ENCODE measurements around a stretch of chr6.

GRCh38 chr6:57252873-57253470, 30.9 kb upstream of the RAB23 start:
- PRO-cap, 4 experiments: peak in 2 of 4 experiments; most common plus-strand start chr6:57253130 (in 2); most common minus-strand start chr6:57253040 (in 1)
- RAMPAGE, long total RNA, 2 experiments: no peak in any of the 2 experiments
- RRBS: no CpG with 5 or more reads among the region's 1 CpG

- PRO-cap, 4 experiments: peak in 4 of 4 experiments; most common plus-strand start chr6:57263585 (in 1); most common minus-strand start chr6:57263464 (in 2)
- RAMPAGE, long total RNA, 2 experiments: no peak in any of the 2 experiments
- RRBS: no CpG with 5 or more reads among the region's 3 CpGs
Observed at GRCh38 chr6:57263230-57263924, 41.3 kb upstream of the RAB23 start.

DNA sequence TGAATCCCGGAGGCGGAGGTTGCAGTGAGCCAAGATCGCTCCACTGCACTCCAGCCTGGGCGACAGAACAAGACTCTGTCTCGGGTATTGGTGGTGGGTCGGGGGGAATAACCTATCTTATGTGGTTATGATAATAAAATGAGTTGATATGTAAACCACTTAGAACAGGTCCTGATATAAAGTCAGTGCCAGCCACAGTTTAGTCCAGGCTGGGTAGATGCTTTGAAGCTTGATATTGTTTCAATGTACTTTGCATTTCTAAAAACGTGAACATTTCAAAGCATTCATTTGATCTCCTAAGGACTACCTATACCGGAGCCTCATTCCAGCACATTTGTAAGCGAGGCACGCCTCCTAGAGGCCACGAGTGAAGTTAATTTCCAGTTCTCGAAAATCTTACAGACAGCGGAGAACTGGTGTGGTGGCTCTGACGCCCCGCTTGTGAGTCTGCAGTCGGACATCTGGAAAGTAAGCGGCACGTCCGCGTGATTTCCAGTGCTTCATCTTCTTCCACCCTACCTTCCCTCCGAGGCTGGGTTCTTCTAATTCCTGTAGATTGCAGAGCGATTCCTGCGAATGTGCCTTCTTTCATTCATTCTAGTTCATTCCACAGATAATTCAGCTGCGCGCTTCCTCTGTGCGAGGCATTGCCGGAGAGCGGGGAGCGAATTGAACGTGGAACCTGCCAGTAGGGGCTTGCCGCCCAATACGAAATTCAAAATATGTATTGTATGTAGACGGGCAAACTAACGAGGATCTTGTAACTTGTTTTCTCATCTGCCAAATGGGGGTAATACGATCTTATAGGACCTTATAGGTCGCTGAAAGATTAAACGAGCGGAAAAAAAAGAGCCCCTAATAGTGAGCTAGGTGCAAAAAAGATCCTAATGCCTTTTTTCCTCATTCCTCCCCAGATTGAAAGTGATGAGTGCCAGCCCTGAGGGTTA, 827 bp upstream of the PRIM2 start:
- PRO-cap, 4 experiments: peak in 4 of 4 experiments; most common plus-strand start position 452 of the sequence (in 2); most common minus-strand start position 441 of the sequence (in 1)
- RAMPAGE, long total RNA, 2 experiments: no peak in any of the 2 experiments
- RRBS: no CpG with 5 or more reads among the region's 38 CpGs

DNA sequence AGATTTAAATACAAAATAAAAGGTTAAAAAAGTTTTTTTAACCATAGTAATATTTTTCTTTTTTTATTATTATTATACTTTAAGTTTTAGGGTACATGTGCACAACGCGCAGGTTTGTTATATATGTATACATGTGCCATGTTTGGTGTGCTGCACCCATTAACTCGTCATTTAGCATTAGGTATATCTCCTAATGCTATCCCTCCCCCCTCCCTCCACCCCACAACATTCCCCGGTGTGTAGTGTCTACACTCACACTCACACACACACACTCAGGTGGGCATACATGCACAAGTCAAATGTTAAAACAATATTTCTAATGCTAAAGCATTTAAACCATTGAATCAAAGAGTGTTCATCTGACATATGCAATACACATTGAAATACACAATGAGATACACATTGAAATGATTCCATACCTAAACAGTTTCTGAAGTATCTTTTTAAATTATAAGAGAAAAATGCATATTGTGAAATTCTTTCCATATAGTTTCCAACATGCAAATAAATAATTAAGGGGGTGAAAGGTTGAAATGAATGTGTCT, 164.3 kb upstream of the KHDRBS2 start:
- PRO-cap, 4 experiments: no peak in any of the 4 experiments
- RAMPAGE, long total RNA, 2 experiments: no peak in any of the 2 experiments
- RRBS: no CpG with 5 or more reads among the region's 4 CpGs

- PRO-cap, 4 experiments: peak in 1 of 4 experiments; most common minus-strand start chr6:62766611 (in 1)
- RAMPAGE, long total RNA, 2 experiments: no peak in any of the 2 experiments
- RRBS: no CpG with 5 or more reads among the region's 5 CpGs
Observed at GRCh38 chr6:62766328-62766728, 480.3 kb upstream of the KHDRBS2 start.

DNA sequence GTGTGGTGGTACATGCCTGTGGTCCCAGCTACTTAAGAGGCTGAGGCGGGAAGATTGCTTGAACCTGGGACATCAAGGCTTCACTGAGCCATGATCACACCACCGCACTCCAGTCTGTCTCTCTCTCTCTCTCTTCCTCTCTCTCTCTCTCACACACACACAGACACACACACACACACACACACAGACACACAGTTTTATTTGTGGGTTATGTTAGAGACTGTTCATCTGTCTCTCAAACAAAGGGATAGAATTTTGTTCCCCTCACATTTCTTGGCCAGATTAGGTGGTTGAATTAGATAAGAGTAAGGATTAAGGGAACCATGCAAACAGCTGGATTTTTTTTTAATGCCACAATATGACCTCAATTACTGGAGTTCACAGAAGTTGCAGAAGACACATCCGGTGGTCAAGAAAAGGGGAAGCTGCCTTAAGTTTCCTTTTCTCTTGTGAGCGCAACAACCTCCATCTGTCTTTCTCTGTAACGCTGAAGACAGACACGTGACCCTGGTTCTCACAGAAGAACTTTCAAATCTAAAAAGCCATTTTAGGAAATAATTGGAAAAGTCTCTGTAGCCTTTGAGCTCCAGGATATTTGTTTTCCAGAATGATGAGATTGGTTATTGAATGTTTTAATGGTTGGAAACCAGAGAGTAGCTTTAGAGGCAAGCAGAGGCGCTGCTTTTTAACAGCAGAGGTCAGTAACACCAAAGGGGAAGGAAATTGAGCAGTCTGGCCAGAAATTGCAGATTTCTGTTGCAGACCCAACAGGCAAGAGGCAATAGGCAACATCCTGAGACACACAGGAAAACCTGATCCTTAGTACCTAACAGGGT, 33.0 kb upstream of the LGSN start:
- PRO-cap, 4 experiments: no peak in any of the 4 experiments
- RAMPAGE, long total RNA, 2 experiments: no peak in any of the 2 experiments
- RRBS: no CpG with 5 or more reads among the region's 7 CpGs

- PRO-cap, 4 experiments: no peak in any of the 4 experiments
- RAMPAGE, long total RNA, 2 experiments: no peak in any of the 2 experiments
- RRBS: no CpG with 5 or more reads among the region's 2 CpGs
Observed at GRCh38 chr6:63478274-63478473, 94.1 kb upstream of the PTP4A1 start.

GRCh38 chr6:63509687-63510106, 62.6 kb upstream of the PTP4A1 start:
- PRO-cap, 4 experiments: peak in 1 of 4 experiments; most common minus-strand start chr6:63509777 (in 1)
- RAMPAGE, long total RNA, 2 experiments: no peak in any of the 2 experiments
- RRBS: no CpG with 5 or more reads among the region's 4 CpGs

- PRO-cap, 4 experiments: no peak in any of the 4 experiments
- RAMPAGE, long total RNA, 2 experiments: no peak in any of the 2 experiments
- RRBS: no CpG with 5 or more reads among the region's 1 CpG
Observed at GRCh38 chr6:63522350-63522583, 50.0 kb upstream of the PTP4A1 start.

DNA sequence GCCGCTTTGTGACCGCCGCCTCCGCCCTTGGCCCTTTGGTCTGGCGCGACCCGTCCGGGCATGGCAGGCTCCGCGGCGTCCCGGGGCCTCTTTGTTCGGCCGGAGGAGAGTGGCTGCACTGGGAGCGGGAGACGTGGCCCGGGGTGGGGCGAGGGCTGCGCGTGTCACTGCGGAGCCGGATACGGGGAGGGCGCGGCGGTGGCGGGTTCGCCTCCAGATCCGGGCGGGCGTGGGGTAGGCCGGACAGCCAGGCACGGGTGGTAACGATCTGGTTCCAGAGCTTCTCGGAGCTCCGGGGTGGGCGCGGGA, 746 bp downstream of the PTP4A1 start:
- PRO-cap, 4 experiments: peak in 4 of 4 experiments; most common plus-strand start position 216 of the sequence (in 4); most common minus-strand start position 93 of the sequence (in 4)
- RAMPAGE, long total RNA, 2 experiments: no peak in any of the 2 experiments
- RRBS: 2% methylated on average over 31 of the region's 38 CpGs

- PRO-cap, 4 experiments: no peak in any of the 4 experiments
- RAMPAGE, long total RNA, 2 experiments: no peak in any of the 2 experiments
- RRBS: no CpG with 5 or more reads among the region's 4 CpGs
Observed at GRCh38 chr6:63578267-63579661, 6.5 kb downstream of the PTP4A1 start.

DNA sequence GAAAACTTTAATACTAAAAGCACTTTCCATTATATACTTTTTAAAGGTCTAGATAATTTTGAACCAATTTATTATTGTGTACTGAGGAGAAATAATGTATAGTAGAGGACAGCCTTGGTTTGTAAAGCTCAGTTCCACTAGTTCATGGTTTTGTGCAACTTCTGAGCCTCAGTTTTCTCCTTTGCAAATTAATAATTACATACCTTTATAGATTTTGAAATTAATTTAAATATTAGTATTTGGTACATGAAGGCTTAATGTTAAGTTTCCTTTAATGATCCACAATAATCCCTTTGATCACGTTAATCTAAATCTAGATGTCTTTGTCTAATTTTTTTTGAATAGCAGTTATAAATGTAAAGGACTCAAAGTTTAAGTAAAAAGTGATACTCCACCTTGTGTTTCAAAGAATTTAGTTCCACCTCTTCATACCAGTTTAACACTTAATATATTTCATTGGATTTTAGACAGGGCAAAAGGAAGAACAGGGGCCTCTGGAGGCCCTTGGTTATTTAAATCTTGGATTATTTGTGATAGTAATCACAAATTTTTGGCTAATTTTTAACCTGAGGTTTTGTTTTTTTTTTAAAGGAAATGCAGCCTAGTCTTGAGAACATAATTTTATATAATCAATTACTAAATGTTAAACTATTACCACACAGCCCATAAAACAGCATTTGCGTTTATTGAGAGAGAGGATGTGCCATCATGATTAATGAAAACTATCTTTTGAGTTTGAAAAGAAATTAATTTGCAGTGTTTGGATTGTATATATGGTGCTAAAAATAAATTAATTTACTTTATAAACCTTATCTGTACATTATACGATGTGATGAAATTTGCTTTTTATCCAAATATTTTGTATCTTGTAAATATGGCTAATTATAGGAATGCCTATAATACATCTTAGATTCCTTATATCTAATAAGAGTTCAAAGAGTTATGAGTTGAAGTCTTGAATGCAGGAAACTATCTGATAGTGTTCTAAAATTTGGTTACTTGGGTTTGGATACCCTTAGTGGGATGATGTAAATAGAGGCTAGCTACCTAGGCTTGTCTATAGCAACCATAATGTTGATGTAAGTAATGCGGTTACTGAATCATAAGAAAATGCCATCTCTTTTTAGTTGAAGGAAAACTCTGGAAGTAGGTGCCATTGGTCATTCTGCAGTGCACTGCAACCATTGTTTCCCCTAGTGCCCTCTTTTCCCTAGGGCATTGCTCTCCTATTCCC, 9.8 kb downstream of the PTP4A1 start:
- PRO-cap, 4 experiments: no peak in any of the 4 experiments
- RAMPAGE, long total RNA, 2 experiments: no peak in any of the 2 experiments
- RRBS: no CpG with 5 or more reads among the region's 4 CpGs

- PRO-cap, 4 experiments: no peak in any of the 4 experiments
- RAMPAGE, long total RNA, 2 experiments: no peak in any of the 2 experiments
- RRBS: no CpG with 5 or more reads among the region's 1 CpG
Observed at GRCh38 chr6:63677301-63677850, 41.8 kb downstream of the PHF3 start.

GRCh38 chr6:63732521-63733257, 97.1 kb downstream of the PHF3 start:
- PRO-cap, 4 experiments: no peak in any of the 4 experiments
- RAMPAGE, long total RNA, 2 experiments: no peak in any of the 2 experiments
- RRBS: no CpG with 5 or more reads among the region's 5 CpGs

DNA sequence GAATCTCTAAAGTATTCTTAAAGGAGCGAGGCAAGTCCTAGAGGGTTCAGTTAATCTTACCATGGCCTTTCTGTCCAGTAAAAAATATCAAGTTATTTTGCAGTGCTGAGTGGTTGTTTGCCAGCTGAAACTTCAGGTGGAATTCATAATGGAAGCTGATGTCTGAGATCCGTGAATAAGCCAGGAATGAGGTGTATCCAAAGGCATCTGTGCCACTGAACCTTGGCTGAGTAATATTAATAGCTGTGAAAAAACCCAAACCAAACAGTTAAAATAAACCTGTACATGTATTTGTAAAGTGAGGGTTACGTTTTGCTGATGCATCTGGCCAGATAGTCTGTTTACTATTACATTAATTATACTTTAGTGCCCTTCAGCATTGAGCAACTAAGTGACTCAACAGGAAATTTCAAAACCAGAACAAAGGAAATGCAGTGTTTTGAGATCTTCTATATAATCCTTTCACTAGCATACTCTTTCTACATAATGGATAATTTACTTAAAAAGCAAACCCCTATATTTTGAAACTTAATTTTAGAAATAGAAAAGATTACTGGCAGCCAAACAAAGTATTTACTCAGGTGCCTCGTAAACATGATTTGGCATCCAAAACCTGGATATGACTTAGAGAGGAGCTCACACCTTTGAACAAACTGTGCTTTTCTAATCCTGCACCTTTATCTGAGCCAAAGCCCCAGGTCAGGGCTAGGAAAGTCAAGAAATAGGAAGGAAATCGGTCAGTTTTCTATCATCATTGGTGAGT, 170.7 kb downstream of the PHF3 start:
- PRO-cap, 4 experiments: no peak in any of the 4 experiments
- RAMPAGE, long total RNA, 2 experiments: no peak in any of the 2 experiments
- RRBS: no CpG with 5 or more reads among the region's 5 CpGs

DNA sequence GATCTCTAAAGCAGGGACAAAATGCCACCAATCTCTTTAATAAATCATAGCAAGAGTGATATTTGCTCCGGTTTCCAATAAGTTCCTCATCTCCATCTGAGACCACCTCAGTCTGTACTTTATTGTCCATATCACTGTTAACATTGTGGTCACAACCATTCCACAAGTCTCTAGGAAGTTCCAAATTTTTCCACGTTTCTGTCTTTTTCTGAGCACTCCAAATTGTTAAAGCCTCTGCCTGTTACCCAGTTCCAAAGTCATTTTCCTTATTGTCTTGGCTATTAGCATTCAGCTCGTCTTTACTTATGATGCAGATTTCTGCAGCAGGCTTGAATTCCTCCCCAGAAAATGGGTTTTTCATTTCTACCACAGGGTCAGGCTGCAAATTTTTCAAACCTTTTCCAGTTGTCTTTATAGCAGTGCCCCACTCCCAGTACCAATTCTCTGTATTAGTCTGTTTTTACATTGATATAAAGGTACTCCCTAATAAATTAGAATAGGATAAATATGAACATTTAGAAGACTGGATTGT, 595.5 kb upstream of the ADGRB3 start:
- PRO-cap, 4 experiments: no peak in any of the 4 experiments
- RAMPAGE, long total RNA, 2 experiments: no peak in any of the 2 experiments
- RRBS: no CpG with 5 or more reads among the region's 3 CpGs

- PRO-cap, 4 experiments: no peak in any of the 4 experiments
- RAMPAGE, long total RNA, 2 experiments: no peak in any of the 2 experiments
- RRBS: no CpG with 5 or more reads among the region's 18 CpGs
Observed at GRCh38 chr6:69232763-69233156, 564.0 kb downstream of the LMBRD1 start.

- PRO-cap, 4 experiments: no peak in any of the 4 experiments
- RAMPAGE, long total RNA, 2 experiments: no peak in any of the 2 experiments
- RRBS: no CpG with 5 or more reads among the region's 1 CpG
Observed at GRCh38 chr6:69816003-69816330, 19.2 kb upstream of the LMBRD1 start.

- PRO-cap, 4 experiments: no peak in any of the 4 experiments
- RAMPAGE, long total RNA, 2 experiments: no peak in any of the 2 experiments
- RRBS: no CpG with 5 or more reads among the region's 4 CpGs
Observed at GRCh38 chr6:69816517-69816924, 19.7 kb upstream of the LMBRD1 start.

- PRO-cap, 4 experiments: no peak in any of the 4 experiments
- RAMPAGE, long total RNA, 2 experiments: no peak in any of the 2 experiments
- RRBS: no CpG with 5 or more reads among the region's 11 CpGs
Observed at GRCh38 chr6:70241727-70242652, 60.9 kb downstream of the COL9A1 start.

Measured in uterus (tissue), 7 donors.